ENCODE results near the genes NRCAM, DNAJB9 and DOCK4.

DNA sequence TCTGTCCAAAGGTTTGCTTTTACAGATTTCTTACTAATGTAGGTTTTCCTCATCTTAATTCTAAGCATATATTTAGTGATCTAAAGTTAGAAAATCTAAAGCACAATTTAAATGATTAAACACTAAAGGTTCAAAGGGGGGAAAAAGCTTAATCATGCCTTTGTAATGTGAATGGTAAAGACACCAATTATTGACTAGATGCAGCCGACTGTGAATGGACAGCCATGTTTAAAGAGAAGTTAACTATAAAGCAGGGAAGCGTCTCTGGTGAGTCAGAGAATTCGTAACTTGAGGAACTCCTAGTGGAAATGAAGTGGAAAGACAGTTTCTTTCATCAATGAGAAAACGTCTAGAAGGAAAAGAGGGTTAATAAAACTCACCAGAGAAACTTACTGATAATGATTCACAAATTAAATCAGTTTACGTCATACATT, 1.2 kb upstream of the HBP1 start:
- PRO-cap = bidirectional peak, plus-strand start at position 302 of the sequence, minus-strand start at position 216 of the sequence
- RAMPAGE, long total RNA = no peak

- PRO-cap = no peak
- RAMPAGE, long total RNA = no peak
These were observed 31.9 kb upstream of the SLC26A4 start for GRCh38 chr7:107628724-107629110.

GRCh38 chr7:107685304-107685547, 24.6 kb downstream of the SLC26A4 start:
- PRO-cap = no peak
- RAMPAGE, long total RNA = no peak

DNA sequence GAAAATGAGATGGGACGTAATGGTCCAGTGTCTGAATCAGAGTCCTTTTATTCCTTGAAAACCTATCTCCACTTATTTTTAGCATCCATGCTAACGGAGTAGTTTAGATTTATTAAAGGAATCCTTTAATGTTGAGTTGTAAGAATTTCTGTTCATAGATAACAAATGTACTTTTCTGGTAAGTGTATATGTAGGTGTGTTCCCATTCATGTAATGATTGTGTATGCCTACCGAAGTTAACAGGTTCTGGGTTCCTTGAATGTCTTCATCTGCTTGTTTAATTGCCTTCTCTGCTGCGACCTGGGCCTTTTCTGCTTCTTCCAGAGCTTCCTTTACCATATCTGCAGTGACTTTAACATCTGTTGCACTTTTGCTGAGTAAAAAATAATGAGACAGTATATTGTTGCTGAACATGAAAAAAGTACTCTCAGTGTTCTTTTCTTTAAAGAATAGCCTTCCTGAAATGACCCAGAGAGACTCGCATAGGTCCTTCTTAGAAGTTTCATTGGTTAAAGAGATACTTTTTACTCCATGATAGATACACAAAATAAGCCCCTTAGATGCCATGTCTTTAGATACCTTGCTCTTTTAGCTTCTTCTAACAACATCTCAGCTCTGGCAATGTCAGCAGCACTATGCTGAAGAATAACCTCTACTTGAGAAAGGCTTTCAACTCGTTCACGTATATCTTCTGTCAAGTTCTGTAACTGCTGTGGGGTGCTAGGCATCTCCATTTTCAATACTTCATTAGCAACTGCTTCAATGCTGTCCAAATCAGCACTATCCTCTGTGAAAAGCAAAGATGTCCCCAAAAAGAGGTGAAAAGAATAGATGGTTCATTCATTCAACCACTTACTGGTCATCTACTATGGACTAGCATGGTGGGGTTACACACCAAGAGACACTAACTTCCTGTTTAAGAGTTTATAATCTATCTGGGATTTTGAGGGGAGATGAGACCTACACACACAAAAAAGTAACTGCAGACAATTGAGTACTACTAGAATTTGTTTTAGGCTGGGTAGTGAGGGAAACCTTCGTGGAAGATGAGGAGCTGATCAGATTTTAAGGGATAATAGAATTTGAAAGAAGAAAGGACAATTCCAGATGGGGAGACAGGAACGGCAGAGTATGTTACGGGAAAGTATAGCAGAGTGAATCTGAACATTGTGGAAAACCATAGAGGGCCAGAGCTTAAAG, 38.2 kb downstream of the DLD start:
- PRO-cap = no peak
- RAMPAGE, long total RNA = start-site peak on the minus strand centred at position 696 of the sequence, 153 bp wide, 191 and 230 reads in 2 replicates

- PRO-cap = no peak
- RAMPAGE, long total RNA = no peak
These were observed 40.1 kb downstream of the DLD start for GRCh38 chr7:107930977-107931575.

GRCh38 chr7:108294562-108295113, 161.6 kb downstream of the NRCAM start:
- PRO-cap = no peak
- RAMPAGE, long total RNA = no peak

DNA sequence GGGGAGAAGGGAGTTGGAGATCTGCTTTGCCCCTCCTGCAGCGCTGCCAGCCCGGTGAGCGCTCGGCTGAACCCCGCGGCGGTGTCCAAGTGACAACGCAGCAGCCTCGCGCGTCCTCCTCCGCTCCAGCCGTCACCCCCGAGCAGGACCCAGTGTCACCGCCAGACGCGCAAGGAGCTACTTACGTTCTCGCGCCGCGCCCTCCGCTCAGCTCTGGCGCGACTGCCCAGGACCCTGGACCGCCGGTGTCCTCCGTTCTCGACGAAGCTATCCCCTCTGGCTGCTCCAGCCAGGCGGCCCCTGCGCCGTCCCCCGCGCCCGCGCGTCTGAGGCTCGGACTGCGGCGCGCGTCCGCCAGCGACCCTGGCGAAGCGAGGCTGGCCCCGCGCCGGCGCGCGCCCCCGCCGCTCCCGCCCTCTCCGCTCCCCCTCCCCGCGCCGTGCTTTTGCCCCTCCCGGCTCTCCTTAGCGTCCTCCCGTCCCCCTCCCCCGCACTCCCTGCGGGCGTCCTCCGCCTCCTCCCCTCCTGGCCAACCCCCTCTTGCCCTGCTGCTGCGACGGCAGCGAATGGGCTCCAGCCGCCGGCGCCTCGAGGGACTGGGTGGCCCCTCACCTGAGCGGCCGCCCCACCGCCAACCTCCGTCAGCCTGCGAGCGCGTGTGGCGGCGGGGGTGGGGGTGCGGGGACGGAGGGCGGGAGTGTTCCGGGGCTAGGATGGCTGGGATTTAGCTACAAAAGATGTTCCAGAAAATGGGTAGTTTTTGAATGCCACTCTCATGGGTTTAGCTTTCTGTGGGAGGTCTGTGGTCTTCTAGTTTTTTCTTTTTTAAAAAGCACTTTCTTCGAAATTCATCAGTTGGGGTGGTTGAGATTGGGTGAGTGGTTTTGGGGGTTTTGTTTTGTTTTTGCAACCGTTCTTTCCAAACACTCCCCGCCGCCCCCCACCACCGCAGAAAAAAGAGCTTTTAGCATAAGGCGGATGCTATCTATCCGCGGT, at the start of gene NRCAM:
Gene NRCAM (minus strand): TSS at position 379 of the 996 bp plus-strand sequence.
- PRO-cap = unidirectional peak, minus-strand start at position 328 of the sequence
- RAMPAGE, long total RNA = no peak

DNA sequence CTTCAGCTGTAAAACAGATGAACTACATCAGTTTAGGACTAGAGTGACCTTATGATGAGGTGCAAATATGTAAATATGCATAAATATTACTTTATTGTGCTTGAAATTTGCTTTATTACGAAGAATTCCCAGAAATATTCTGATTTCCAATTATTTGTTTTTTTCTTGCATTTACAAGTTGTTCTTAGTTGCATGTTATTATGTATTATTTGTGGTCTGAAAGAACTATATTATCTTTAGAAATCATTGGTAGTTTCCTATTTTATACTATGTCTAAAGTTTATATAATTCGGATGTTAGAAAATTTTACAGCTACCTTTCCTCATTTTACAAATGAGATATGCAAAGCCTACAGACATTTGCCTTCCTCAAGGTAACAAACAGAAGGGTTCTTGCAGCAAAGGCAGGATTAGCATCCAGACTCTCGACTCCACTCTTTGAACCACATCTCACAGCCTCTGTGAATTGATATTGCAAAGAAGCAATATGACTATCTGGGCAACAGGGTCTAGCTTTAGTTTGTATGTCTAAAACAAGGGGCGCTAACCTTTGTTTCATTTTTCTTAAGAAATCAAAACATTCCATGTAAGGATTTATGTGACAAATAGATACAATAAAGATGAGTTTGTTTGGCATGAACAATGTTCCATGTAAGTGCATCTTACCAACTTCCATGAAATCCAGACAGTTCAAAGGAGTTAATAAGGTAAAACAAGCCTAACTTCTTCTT, 14.4 kb upstream of the NRCAM start:
- PRO-cap = no peak
- RAMPAGE, long total RNA = no peak

GRCh38 chr7:108480771-108481186, 24.5 kb upstream of the NRCAM start:
- PRO-cap = no peak
- RAMPAGE, long total RNA = no peak

DNA sequence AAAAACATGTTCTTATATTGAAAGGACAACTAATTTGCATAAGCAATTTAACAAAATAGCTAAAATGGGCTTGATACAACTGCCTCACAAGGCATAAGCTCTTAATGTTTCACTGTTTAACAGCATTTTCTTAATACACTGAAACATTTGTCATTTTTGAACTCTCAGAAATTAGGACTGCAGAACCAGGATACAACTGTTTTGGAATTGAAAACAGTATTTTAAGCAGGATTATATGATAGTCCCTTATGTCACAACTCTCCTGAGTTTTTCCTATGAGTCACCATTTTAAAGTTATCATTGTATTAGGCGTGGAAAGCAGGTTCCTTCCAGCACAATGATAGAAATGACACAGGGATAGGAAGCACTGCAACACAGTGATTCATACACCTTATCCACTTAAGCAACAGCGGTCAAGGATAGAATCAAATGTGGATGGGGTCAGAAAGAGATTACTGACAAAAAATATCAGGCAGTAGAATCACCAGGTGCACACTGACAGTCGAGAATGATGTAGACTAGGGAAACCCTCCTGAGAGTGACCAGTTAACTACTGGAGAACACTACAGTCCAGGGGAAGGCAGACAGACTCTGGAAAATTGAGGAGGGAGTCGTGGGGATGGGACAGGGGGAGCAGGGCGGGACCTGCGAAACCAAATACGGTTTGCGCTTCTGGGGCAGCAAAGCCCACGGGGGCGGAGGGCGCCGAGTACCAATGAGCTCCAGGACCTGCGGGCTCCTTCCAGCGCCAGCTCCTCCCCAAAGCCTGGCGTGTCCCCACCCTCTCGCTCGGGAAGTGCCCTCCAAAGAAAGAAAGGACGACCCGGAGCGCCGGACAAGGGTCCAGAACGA, 580 bp downstream of the PNPLA8 start:
- PRO-cap = bidirectional peak, plus-strand start at position 332 of the sequence, minus-strand start at position 264 of the sequence; bidirectional peak, plus-strand start at position 428 of the sequence, minus-strand start at position 342 of the sequence; bidirectional peak, plus-strand start at position 806 of the sequence, minus-strand start at position 768 of the sequence
- RAMPAGE, long total RNA = no peak

DNA sequence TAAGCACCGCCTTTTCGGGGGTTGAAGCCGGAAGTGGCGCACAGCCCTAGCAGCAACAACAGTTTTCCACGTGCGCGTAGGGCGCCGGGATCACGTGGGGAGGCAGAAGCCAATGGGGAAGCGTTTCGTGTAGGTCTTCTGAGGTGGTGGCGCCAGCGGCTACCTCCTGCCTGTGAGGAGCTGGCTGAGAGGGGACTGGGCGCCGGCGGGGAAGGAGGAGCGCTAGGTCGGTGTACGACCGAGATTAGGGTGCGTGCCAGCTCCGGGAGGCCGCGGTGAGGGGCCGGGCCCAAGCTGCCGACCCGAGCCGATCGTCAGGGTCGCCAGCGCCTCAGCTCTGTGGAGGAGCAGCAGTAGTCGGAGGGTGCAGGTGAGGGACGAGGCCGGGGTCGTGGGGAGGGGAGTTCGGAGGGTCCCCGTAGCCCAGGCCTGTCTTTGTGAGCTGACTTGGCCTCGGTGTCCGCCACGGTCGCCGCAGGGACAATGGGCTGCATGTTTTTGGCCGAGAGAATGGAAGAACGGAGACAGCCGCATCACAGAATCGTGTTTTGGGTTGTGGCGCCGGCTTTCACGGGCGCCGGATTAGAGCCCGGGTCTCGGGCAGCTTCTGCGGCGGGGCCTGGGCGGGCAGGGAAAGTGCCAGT, at the start of gene DNAJB9:
Gene DNAJB9 (plus strand): TSS at position 141 of the 644 bp plus-strand sequence.
- PRO-cap = bidirectional peak, plus-strand start at position 202 of the sequence, minus-strand start outside the sequence
- RAMPAGE, long total RNA = start-site peak on the plus strand centred at position 191 of the sequence, 151 bp wide, 1,112 and 353 reads in 2 replicates

DNA sequence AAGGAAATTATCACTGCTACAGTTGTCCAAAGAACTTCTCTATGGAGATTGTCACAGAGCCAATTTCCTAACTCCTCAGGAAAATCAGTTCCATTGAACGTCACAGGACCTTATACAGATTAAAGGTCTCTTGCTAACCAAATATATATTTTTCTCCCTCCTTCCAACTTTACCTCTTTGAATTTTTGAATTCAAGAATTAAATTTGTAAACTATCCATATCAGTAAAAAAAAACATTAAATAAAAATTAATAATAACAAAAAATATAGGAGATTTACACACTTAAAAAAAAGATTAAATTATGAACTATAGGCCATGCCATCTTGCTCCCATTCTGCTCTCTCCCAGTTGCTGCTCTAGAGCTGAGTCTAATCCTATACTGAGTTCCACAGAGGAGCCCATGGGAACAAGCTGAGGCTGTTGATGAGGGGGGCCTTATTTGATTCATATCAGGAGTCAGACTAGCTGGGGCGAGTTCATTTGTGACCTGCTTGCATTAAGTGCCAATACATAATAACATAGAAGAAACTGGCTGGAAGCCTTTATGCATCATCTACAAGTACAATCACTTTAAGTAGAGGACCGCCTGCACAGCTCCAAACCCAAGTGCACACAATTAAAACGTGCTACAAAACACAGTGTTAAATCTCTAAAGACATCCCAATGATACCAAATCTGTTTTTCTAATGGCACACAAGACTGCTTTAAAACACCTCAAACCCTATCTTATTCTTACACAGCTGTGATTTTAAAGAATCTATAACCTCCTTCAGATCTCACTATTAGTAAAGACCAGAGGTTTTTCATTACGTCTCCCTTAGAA, 114.7 kb downstream of the LRRN3 start:
- PRO-cap = no peak
- RAMPAGE, long total RNA = no peak

- PRO-cap = no peak
- RAMPAGE, long total RNA = no peak
These were observed 140.6 kb downstream of the LRRN3 start for GRCh38 chr7:111231364-111231995.

- PRO-cap = no peak
- RAMPAGE, long total RNA = no peak
These were observed 162.1 kb downstream of the IMMP2L start for GRCh38 chr7:111399908-111400801.

DNA sequence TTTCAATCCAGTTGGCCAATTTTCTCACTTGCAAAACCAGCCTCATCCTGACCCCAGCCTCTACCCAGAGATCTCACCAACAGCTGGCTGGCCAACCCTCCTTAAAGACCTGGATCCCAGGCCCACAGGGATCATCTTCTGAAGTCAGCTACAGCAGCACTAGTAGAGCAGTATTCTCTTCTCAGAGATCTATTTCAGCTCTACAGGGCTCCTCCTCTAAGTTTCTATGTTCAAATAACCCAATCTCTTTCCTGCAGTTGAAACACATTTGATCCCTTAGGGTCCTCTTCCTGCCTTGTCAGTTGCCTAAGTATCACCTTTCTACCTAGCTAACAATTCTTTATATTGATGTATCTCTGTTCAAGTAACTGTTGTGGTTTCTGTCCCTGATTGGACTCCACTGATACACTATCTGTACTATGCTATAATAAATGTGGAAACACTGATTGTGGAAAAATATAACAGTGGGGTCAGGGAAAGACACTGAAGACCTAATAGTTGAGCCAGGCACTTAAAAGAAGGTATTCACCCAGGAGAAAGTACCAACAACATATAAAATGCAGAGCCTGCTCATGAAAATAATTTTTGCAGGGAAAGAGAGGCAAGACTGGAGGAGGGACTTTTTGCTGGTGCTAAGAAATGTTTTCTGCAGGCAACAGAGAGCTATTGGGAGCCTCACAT, 131.4 kb downstream of the DOCK4 start:
- PRO-cap = no peak
- RAMPAGE, long total RNA = no peak

DNA sequence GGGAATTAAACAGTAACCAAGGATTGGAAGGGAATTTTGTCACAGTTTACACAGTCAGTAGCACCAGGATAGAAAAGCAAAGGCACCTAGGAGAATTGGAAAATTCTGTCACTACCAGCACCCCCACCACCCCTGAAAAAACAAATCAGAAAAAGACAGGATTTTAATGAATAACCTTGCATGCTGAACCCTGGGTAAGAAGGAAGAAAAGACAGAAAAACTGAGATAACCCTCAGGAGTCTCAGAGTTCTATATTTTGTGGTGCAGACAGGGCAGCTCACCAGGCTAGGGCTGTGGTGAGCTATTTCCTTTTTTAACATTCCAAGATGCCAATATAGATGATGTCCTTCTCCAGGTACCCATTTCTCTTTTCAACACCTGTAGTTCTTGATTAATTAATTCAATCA, 119.4 kb downstream of the DOCK4 start:
- PRO-cap = no peak
- RAMPAGE, long total RNA = no peak

GRCh38 chr7:112140687-112141821, 65.1 kb downstream of the DOCK4 start:
- PRO-cap = no peak
- RAMPAGE, long total RNA = no peak

- PRO-cap = no peak
- RAMPAGE, long total RNA = no peak
These were observed 46.9 kb downstream of the DOCK4 start for GRCh38 chr7:112159032-112160041.

- PRO-cap = bidirectional peak, plus-strand start at chr7:112206645, minus-strand start at chr7:112206389
- RAMPAGE, long total RNA = no peak
These were observed at the start of gene DOCK4 for GRCh38 chr7:112206140-112206508. Gene DOCK4, minus strand, starts transcription at chr7:112206399.

GRCh38 chr7:112422601-112423438, 27.4 kb upstream of the IFRD1 start:
- PRO-cap = no peak
- RAMPAGE, long total RNA = no peak

Measured in urinary bladder (tissue), 3 donors.